Measurements from ENCODE around the gene TAF11.

DNA sequence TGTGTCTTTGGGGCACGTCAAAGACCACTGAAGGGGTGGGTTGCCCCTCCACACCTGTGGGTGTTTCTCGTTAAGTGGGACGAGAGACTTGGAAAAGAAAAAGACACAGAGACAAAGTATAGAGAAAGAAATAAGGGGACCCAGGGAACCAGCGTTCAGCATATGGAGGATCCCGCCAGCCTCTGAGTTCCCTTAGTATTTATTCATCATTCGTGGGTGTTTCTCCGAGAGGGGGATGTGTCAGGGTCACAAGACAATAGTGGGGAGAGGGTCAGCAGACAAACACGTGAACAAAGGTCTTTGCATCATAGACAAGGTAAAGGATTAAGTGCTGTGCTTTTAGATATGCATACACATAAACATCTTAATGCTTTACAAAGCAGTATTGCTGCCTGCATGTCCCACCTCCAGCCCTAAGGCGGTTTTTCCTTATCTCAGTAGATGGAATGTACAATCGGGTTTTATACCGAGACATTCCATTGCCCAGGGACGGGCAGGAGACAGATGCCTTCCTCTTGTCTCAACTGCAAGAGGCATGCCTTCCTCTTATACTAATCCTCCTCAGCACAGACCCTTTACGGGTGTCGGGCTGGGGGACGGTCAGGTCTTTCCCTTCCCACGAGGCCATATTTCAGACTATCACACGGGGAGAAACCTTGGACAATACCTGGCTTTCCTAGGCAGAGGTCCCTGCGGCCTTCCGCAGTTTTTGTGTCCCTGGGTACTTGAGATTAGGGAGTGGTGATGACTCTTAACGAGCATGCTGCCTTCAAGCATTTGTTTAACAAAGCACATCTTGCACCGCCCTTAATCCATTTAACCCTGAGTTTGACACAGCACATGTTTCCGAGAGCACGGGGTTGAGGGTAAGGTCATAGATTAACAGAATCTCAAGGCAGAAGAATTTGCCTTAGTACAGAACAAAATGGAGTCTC lies 23.1 kb upstream of the ILRUN start:
- RRBS = no CpG with 5 or more reads among the region's 23 CpGs

- RRBS = no CpG with 5 or more reads among the region's 6 CpGs
These were observed 11.9 kb upstream of the SNRPC start for GRCh38 chr6:34745335-34745777.

DNA sequence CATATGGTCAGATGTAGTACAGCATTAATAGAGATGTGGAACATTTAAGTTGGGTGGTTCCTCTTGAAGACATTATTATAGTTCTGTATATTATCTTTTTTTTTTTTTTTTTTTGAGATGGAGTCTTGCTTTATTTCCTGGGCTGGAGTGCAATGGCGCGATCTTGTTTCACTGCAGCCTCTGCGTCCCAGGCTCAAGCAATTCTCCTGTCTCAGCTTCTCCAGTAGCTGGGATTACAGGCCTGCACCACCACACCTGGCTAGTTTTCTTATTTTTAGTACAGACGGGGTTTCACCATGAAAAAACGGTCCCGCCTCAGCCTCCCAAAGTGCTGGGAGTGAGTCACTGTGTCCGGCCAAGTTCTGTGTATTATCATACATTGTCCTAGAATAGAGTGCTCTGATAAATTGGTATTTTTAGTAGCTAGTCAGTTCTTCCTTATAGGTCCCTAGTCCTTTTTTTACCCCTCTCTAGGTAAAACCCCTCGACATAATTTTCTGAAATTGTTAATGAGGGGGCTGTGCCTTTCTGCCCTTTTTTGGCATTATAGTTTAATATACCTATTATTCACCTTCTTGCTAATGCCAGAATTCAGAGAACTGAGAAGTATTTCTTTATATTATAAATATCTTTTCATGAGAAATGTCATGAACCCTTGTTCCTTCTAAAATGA lies 2.8 kb downstream of the SNRPC start:
- RRBS = no CpG with 5 or more reads among the region's 8 CpGs

- RRBS = no CpG with 5 or more reads among the region's 53 CpGs
These were observed at the start of gene TAF11 for GRCh38 chr6:34887577-34888713. Gene TAF11, minus strand, starts transcription at chr6:34888042.

- RRBS = no CpG with 5 or more reads among the region's 4 CpGs
These were observed 462 bp upstream of the ANKS1A start for GRCh38 chr6:34888714-34888871.

GRCh38 chr6:34939842-34940339 lies 50.8 kb downstream of the ANKS1A start:
- RRBS = no CpG with 5 or more reads among the region's 5 CpGs

- RRBS = no CpG with 5 or more reads among the region's 5 CpGs
These were observed 116.7 kb downstream of the TCP11 start for GRCh38 chr6:35023990-35025200.

- RRBS = no CpG with 5 or more reads among the region's 15 CpGs
These were observed 106.6 kb downstream of the TCP11 start for GRCh38 chr6:35034070-35035360.

DNA sequence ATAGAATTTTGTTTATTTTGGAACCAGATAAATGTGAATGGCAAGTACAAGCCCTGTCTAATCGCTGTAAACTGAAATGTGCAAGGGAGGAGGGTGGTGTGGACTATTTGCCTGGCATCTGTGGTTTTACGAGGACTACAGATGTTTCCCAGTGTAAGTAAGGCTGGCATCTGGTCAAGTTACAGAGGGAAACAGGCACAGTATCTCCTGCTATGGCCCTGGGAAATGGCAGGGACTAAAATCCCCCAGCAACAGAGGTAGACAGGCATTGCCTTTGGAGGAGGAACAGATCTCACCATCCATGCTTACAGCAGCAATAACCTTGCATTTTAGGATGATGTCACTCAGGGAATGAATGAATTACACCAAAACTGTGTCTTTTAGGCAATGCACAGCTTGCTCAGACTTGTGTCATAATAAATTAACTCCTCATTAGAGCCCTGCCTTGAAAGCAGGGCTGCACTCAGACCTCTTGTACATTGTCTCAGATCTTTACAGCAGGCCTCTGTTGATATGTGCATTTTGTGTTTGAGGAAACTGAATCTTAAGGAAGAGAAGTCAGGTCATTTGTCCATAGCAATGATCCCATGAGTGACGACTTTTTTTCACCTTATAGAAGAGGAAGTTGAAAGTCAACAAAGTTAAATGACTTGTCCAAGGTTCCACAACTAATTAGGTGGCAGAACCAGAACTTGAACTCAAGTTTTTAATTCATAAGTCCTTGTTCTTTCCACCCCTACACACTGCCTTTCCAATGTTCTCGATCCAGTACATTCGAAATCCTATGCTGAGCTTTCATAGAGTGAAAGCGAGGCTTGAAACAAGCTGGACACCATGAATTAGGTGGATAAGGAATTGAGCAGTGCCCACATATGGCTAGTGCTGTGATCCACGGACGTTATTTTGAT lies 96.1 kb downstream of the TCP11 start:
- RRBS = no CpG with 5 or more reads among the region's 8 CpGs

- RRBS = no CpG with 5 or more reads among the region's 14 CpGs
These were observed 89.9 kb downstream of the TCP11 start for GRCh38 chr6:35051094-35051825.

- RRBS = no CpG with 5 or more reads among the region's 12 CpGs
These were observed 7.0 kb upstream of the TCP11 start for GRCh38 chr6:35147999-35148733.

DNA sequence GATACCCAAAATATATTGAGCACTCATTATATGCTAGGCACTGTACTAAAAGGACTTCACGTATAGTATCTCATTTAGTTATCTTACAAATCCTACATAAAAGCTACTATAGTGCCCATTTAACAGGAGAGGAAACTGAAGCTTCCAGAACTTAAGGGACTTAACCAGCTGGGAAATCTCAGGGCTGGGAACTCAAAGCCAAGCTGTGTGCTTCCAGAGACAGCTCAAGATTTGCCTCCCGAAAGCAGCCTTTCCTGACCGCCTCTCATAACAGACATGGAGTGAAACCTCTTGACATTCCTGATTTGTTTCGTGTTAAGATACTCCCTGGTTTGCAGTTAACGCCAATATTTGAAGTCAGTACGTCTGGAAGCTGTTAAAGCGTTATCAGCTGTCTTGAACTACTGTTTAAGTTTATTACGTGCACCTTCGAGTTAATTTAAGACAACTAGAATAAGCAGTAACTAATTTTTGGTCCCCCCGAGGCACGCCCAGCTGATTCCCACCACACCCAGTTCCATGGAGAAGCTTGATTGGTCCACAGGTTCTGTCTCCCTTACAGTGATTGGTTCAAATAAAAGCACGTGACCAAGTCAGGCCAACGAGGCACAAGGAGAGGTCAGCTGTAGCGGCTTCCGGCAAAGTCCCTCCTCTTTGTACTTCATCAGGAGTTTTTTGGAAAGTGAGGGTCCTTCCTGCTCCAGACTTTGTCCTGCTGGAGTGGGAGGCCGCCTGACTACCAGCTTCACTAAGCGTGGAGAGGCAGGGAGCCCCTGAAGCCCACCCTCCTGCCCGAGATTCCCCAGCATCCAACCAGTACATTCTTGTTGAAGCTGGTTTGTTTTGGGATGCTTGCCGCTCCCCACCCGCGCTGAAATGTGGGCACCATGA lies 8.9 kb upstream of the TCP11 start:
- RRBS = no CpG with 5 or more reads among the region's 21 CpGs

GRCh38 chr6:35165552-35166333 lies 24.6 kb upstream of the TCP11 start:
- RRBS = no CpG with 5 or more reads among the region's 3 CpGs

GRCh38 chr6:35242460-35242927 lies 17.0 kb upstream of the ZNF76 start:
- RRBS = no CpG with 5 or more reads among the region's 5 CpGs

- RRBS = 100% methylated on average over 1 of the region's 15 CpGs
These were observed 21.7 kb downstream of the DEF6 start for GRCh38 chr6:35319200-35319818.

DNA sequence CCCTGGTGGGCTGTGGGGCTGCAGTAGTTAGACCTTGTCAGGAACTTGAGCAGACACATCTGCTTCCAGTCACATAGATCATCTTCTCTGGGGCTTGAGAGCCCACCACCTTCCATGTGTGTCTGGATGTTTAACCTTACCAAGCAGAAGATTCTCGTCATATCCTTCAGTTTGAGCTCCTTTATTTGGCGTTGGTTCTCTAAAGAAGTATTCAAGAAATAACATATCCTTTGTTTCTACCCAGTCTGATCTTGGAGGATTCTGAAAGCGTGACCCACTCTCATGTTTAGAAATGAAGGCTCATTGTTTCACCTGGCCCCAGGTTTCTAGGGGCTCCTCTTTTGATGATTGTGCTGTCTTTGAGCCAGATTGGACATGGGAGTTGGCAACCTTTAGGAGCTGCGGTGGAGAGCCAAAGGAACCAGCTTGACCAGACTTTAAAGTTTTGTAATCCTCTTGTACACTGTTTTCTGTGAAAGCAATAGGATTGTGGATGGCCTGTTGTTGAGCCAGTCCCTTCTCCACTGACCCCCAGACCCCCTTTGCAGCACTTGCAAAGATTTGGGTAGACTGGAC lies 2.1 kb downstream of the PPARD start:
- RRBS = no CpG with 5 or more reads among the region's 4 CpGs

DNA sequence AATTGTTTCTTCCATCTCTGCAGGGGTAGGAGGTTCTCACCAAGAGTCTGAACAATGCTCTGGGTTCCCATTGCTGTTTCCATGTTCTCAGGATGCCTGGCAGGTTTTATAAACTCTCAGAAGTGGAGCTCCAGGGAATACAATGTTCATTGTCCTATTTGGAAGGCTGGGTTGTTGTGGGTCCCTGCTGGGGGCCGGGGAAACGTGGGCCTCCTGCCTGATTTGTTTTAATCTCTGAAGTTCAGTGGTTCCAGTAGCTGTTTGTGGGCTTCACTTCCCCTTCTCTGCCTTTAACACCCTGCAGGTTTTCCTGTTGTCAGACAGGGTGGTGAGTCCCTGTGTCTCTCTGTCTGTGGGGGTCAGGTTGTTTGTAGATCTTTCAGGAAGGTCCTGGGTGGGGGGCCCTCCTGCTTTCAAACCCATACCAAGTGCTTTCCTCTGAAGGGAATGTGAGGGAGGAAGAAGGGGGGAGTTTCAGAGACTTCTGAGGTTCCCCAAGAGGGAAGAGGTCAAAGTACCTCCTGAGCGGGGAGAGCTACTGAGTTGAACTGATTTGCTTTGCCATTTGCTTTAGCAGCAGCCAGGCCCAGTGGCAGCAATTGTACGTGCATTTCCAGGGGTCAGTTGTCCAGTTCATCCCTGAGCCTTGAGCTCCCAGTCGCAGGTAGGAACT lies 6.1 kb downstream of the PPARD start:
- RRBS = no CpG with 5 or more reads among the region's 5 CpGs

DNA sequence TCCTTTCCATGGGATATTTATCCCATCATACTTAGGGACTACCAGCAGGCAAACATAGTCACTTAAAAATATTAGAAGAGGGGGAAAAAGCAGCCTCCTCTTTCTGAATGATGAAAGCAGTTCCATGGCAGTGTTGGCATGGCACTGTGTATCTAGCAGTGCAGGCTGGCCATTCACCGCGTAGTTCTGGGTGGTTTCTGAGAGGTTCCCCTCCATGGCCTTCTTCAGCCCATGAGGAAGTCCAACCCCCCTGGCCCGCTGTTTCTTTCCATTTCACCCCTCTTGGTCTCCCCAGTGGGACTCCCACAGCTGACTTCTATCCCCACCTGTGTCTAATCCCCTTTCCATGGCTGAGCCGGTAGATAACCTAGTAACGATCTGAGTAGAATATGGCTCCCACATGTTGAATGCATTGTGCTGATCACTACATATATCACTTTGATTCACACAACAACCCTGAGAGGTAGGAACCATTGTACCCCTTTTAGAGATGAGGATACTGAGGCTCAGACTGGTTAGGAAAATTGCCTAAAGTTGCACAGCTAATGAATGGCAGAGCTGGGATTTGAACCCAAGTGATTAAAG lies 17.1 kb downstream of the PPARD start:
- RRBS = no CpG with 5 or more reads among the region's 5 CpGs

DNA sequence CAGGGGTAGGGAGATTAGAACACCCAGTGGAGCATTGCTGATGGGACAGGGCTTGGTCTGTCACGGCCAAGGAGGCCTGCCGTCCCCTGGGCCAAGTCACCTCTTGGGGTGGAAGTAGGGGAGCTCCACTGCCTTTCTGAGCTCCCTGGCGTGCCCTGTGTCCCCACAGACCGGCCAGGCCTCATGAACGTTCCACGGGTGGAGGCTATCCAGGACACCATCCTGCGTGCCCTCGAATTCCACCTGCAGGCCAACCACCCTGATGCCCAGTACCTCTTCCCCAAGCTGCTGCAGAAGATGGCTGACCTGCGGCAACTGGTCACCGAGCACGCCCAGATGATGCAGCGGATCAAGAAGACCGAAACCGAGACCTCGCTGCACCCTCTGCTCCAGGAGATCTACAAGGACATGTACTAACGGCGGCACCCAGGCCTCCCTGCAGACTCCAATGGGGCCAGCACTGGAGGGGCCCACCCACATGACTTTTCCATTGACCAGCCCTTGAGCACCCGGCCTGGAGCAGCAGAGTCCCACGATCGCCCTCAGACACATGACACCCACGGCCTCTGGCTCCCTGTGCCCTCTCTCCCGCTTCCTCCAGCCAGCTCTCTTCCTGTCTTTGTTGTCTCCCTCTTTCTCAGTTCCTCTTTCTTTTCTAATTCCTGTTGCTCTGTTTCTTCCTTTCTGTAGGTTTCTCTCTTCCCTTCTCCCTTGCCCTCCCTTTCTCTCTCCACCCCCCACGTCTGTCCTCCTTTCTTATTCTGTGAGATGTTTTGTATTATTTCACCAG lies 26.3 kb upstream of the FANCE start:
- RRBS = no CpG with 5 or more reads among the region's 23 CpGs

Data from foreskin fibroblast (primary cell).